Glomerular endothelial cell (primary cell): ENCODE measurements around the gene C18orf25.

GRCh38 chr18:45320767-45321173 is 294.5 kb upstream of the SLC14A2 start:
- RAMPAGE, long total RNA = no peak

DNA sequence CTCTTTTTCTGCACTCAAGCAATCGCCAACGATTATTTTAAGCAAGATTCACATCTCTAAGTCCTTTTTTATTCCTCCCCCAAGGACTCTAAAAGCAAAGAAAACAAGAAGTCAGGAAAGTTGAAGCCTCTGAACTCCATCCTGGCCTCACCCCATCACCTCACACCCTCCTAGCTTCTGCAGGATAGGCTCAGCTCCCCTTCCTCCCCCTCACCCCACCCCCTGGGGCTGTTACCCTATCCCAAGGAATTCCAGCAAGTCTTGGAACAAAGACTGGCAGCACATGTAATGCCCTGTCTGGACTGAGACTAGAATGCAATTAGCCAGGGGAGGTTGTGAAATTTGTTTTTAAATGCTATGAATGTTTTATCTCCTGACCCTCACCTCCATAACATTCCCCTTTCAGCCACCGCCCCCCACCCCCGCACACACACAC is 290.9 kb upstream of the SLC14A2 start:
- RAMPAGE, long total RNA = no peak

GRCh38 chr18:45326606-45326854 is 288.7 kb upstream of the SLC14A2 start:
- RAMPAGE, long total RNA = no peak

DNA sequence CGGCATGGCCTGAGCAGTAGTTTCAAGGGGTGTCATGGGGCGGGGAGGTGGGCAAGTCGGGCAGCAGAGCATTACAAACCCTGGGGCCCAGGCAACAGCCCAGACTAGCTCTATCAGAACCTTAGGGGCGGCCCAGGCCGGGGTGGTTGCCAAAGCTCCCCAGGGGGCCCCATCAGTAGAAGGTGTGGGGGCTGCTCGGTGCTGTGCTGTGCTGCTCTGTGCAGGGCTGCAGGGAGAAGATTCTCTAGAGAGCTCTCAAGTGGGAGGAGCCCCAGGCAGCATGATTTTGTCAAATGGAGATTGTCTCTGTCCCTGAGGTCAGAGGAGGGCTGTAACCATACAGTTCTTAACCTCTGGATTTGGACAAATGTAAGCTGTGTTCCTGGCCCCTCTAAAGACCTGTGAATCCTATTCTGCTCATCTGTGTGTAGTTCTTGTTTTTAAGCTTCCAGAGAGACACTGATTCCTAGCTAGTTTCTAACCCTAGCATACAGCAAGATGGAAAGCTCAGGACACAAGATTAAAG is 36.3 kb upstream of the SLC14A1 start:
- RAMPAGE, long total RNA = no peak

GRCh38 chr18:45688803-45689333 is 35.1 kb upstream of the SLC14A1 start:
- RAMPAGE, long total RNA = no peak

DNA sequence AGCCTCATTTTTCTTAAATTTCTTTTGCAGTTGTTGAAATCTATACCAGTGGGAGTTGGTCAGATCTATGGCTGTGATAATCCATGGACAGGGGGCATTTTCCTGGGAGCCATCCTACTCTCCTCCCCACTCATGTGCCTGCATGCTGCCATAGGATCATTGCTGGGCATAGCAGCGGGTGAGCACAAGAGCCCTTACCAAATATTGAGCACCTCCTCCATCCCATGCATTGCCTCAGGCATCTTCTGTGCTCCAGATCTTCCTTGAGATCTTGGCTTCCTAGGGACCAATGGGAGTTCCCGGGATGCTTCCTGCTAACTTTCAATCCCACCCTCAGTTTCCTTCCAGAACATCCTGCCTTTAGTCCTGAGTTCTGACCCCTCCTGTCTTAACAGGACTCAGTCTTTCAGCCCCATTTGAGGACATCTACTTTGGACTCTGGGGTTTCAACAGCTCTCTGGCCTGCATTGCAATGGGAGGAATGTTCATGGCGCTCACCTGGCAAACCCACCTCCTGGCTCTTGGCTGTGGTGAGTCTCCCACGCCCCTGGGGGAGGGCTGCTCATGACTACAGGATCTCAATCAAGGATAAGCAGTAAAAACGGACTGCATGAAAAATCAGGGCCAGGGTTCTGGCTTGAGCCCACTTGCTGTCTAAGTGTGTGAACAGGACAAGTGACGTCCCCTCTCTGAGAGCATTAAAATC is 15.3 kb downstream of the SLC14A1 start:
- RAMPAGE, long total RNA = no peak

GRCh38 chr18:46077334-46078097 is 5.5 kb upstream of the PSTPIP2 start:
- RAMPAGE, long total RNA = no peak

GRCh38 chr18:46153184-46153814 is 20.5 kb upstream of the C18orf25 start:
- RAMPAGE, long total RNA = no peak

GRCh38 chr18:46173097-46174436 is at the start of gene C18orf25:
TSS of gene C18orf25 (plus strand) at chr18:46174034.
- RAMPAGE, long total RNA = no peak

DNA sequence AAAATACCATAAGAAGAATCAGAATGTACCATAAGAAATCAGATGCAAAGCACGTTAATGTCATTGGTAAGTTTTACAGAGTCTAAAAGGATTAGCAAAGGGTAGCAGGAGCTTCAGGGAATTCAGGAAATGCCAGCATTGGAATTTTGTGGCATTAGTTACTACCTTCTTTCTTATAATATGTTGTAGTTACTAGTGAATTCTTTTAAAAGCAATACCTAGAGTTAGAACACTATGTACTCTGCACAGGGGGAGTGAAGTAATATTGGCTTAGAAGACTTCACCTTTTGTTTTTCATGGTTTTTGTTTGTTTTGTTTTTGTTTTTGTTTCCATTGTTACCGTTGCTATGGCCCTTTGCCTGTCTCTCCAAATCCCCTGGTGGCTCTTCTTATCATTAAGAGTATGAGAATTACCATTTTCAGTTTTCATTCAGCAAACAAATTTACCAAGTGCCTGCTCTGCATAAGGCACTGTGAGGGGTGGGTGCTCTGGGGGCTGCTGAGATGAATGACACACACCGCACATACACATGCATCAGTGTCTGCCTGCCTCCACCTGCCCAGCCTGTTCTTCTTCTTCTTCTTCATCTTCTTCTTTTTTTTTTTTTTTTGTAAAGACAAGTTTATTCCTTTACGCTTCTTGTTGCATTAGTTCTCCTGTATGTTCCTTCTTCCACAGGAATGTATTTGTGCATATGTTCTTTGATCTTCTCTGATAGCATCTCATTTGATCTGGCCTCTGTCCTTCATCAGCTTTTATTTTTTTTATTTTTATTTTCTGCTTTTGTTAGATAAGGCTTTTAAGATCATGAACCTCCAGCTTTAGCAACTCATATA is 69.5 kb upstream of the RNF165 start:
- RAMPAGE, long total RNA = no peak

DNA sequence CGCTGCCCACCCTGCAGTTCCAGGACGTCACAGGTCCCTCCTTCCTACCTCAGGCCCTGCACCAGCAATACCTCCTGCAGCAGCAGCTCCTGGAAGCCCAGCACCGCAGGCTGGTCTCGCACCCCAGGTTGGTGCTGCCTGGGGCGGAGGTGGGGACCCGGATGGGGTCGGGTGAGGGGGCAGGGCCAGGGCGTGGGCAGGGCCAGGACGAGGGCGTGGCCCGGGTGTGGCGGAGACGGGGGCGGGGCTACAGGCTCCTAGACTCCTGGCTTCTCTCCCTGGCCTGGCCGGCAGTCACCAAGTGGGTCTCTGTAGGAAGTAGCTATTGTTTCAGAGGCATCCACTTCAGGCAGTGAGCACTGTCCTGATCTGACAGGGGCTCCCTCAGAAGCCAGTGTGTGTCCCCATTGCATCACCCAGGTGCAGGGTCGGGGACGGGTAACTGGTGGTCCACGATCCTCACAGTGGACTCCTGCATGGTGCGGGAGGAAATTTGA is 99.6 kb downstream of the RNF165 start:
- RAMPAGE, long total RNA = no peak

GRCh38 chr18:46814593-46815122 is 57.8 kb upstream of the ST8SIA5 start:
- RAMPAGE, long total RNA = no peak

GRCh38 chr18:46917956-46918647 is 700 bp downstream of the KATNAL2 start:
- RAMPAGE, long total RNA = no peak

- RAMPAGE, long total RNA = no peak
These were observed 1.4 kb downstream of the IER3IP1 start for GRCh38 chr18:47174432-47175427.

- RAMPAGE, long total RNA = no peak
These were observed 73.3 kb upstream of the SMAD2 start for GRCh38 chr18:48003576-48004287.

DNA sequence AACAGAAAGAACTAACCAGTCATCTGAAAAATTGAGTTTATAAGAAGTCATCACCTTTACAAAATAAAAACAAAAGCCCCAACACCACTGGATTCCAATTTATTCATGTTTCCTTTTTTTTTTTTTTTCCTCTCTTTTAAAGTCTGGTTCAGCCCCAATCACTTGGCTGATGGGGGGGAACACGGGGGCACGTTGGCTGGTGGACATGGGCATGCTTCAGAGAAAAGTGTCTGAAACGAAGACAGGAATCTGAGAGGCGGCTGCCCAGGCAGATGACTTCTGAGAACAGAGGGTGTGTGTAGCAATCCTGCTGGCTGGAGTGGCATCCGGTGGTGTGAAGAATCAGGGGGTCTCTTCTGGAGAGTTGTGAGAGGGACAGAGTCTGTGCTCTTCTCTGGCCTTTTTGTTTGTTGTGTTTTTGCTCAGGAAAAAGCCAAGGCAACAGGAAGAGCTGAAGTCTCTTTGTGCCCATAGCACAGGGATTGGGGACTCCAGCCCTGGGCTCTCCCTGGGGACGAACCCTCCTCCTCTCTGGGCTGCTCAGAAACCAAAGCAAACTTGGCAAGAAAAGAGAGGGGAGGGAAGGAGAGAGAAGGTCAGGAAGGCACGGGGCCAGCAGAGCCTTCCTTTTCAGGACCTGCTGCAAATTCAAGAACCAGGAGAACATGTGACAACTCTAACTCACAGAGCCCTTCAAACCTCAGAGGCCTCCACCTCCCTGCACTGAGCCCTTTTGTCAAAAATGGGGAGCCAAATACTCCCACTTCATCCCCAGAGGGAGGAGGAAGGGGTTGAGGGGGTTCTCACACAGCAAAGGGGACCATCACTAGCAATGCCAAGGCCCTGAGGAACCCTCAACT is 97.0 kb upstream of the SMAD2 start:
- RAMPAGE, long total RNA = no peak

DNA sequence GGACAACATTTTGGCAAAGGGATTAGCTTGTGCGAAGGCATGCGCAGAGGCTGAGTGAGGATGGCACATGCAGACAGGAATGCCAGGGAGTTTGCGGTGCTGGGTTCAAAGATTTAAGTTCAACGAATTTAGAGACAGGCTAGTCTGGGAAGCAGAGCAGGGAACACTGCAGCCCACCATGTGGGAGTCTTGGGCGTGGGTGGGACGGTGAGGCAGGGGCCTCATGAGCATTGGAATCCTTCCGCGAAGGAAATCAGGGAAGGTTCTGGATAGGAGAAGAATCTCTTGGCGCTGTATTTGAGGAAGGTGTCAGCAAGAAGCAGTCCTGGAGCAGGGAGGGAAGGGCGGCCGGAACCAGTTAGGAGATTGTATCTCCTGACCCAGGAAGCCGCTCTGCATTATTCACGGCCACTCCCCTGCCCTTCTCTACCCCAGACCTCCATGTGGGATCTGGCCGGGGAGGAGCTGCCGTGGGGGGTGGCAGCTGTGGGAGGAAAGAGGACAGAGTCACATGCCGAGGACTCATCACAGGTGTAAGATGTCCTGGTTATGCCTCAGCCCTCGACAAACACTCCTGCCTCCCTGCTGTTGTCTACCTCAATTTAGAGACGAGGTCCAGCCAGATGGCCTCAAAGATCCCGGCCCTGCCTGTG is 123.6 kb upstream of the SMAD2 start:
- RAMPAGE, long total RNA = no peak

- RAMPAGE, long total RNA = no peak
These were observed 230.9 kb upstream of the SMAD2 start for GRCh38 chr18:48161190-48161997.

- RAMPAGE, long total RNA = no peak
These were observed 44.4 kb upstream of the ZBTB7C start for GRCh38 chr18:48453424-48454093.

GRCh38 chr18:48619160-48619888 is 80.5 kb downstream of the CTIF start:
- RAMPAGE, long total RNA = no peak